Skeletal muscle tissue (tissue), 7 donors: ENCODE data around the genes S100P and AFAP1.

GRCh38 chr4:6693184-6694342 lies at the start of gene S100P:
Gene S100P, plus strand, starts transcription at chr4:6693878.
- PRO-cap, 3 experiments, result peak in 1 of 3 experiments; most common plus-strand start chr4:6693880 (in 1)
- RAMPAGE, long total RNA, result no peak
- RRBS, 2 experiments, result no CpG with 5 or more reads among the region's 32 CpGs

DNA sequence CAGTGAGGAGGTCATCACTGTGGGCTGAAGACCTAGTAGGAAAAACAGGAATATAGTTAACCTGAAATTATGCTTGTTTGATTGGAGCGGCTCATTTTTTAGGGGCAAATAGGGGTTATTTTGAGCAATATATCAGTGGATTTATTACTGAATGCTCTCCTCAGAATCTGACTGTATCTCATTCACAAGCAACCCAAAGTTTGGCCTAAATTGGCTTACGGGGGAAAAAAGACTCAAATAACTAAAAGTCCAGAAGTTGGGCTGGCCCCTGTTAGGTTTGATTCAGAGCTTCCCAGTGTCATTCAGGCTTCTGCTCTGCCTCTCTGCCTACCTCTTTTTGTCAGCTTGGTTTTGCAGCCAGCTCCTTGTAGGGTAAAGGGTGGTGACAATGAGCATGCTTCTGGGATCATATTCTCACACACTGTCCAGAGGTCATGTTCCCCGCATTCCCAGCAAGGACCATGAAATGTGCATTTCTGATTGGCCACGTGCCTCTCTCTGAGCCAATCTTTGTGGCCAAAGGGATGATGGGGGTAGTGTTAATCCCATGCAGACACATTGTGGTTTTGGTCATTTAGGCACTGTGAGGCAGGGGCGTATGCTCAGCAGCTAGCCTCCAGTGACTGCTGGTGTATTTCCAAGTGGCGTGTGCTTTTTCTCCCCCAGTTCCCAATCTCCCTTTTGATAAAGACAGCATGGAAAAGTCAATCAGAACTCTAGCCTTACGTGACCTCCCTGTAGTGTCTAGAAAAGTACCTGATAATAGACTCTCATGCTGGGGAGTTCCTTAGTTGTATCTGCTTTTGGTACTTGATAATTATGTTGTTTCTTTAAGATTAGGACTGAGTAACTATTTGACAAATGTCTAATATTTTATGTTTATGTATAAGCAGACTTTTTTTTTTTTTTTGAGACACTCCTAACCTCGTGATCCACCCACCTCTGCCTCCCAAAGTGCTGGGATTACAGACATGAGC lies 57.6 kb downstream of the KIAA0232 start:
- PRO-cap, 3 experiments, result peak in 2 of 3 experiments; most common plus-strand start position 556 of the sequence (in 1); most common minus-strand start position 339 of the sequence (in 2)
- RAMPAGE, long total RNA, result no peak
- RRBS, 2 experiments, result no CpG with 5 or more reads among the region's 8 CpGs

- PRO-cap, 3 experiments, result no peak in any of the 3 experiments
- RAMPAGE, long total RNA, result no peak
- RRBS, 2 experiments, result no CpG with 5 or more reads among the region's 7 CpGs
Observed at GRCh38 chr4:6883905-6885075, 25.3 kb upstream of the TBC1D14 start.

DNA sequence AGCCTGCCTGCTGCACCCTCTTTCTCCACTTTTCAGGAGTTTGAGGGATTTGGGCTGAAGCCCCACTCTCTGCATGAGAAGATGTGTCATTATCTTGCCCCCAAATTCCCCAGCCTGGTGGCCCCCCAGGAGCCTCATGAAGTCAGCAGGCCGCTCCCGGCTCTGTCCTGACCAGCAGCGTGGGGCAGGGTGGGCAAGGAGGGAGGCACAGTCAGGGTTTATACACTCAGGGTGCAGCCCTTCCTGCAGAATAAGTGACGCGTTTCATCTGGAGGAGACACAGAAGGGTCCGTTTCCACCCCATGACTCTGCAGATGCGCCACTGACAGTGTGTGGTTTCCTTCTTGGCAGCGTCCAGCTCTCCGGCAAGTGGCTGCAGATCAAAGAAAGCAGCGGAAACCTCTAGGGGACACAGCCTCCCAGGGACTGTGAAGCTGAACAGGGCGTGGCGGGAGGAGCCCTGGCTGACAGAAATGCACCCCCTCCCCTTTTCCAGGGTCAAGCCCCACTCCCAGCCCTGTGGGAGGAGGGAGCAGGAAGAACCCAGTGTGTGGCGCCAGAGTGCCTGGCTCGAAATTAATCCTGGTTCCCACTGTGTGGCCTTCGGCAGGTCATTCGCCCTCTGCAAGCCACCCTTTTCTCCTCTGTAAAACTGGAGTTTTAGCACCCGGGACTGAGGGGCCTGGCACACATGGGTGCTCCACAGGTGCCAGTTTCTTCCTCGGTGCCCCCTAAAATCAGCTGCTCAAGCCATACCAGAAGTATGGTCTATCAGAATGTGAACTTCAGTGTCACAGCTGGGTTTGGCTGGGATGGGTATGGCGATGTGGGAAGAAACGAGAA lies 17.3 kb upstream of the TBC1D14 start:
- PRO-cap, 3 experiments, result no peak in any of the 3 experiments
- RAMPAGE, long total RNA, result no peak
- RRBS, 2 experiments, result no CpG with 5 or more reads among the region's 20 CpGs

DNA sequence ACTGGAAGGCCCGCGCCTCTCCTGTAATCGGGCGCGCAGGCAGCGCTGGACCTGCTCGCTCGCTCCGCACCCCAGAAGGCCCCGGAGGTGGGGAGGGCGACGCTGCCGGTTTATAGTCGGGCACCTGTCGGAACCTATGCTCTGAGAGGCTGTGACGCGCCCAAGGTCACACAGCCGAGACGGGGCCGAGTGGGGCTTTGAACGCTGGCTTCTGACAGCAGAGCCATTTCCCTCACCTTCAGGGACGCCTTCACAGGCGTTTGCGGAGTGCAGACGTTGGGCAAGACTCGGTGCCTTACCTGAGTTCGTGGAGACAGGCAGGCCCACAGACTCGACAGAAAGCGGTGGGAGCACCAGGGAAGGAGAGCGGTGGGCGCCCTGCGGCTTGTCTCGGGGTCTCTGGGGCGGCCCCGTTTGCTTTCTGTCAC lies 729 bp downstream of the TADA2B start:
- PRO-cap, 3 experiments, result peak in 3 of 3 experiments; most common minus-strand start position 83 of the sequence (in 3)
- RAMPAGE, long total RNA, result no peak
- RRBS, 2 experiments, result 2% methylated on average over 6 of the region's 35 CpGs

DNA sequence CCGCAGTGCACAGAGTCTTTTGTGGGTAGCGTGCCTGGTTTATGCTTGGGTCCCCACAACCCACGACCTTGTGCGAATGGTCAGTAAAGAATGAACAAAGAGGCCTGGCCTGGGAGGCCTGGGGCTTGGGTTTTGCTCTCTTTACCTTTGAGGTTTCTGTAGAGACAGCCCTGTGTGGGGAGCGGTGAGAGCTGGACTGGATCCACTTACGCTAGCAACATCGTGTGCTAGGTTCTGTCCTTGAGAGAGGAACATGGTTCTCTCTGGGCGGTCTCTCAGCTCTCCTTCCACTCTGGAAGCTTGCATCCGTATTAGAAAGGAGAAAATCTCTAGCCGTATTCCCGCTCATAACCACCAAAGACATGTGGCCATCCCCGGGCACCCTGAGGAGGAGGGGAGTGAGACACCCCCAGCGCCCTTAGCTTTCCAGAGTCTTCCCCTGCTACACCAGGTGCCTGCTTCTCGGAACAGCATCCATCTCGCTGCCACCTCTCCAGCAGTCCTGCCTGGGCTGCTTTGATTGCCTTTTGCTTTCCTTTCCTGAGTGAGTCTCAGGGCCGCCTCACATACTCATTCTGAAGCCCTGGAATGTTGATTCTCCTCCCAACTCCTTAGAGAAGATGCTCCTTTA lies 1.3 kb downstream of the TADA2B start:
- PRO-cap, 3 experiments, result peak in 1 of 3 experiments; most common minus-strand start position 198 of the sequence (in 1)
- RAMPAGE, long total RNA, result no peak
- RRBS, 2 experiments, result no CpG with 5 or more reads among the region's 16 CpGs

GRCh38 chr4:7056129-7056674 lies 11.7 kb downstream of the GRPEL1 start:
- PRO-cap, 3 experiments, result no peak in any of the 3 experiments
- RAMPAGE, long total RNA, result no peak
- RRBS, 2 experiments, result no CpG with 5 or more reads among the region's 10 CpGs

GRCh38 chr4:7291293-7291848 lies 99.0 kb downstream of the SORCS2 start:
- PRO-cap, 3 experiments, result no peak in any of the 3 experiments
- RAMPAGE, long total RNA, result no peak
- RRBS, 2 experiments, result no CpG with 5 or more reads among the region's 18 CpGs

DNA sequence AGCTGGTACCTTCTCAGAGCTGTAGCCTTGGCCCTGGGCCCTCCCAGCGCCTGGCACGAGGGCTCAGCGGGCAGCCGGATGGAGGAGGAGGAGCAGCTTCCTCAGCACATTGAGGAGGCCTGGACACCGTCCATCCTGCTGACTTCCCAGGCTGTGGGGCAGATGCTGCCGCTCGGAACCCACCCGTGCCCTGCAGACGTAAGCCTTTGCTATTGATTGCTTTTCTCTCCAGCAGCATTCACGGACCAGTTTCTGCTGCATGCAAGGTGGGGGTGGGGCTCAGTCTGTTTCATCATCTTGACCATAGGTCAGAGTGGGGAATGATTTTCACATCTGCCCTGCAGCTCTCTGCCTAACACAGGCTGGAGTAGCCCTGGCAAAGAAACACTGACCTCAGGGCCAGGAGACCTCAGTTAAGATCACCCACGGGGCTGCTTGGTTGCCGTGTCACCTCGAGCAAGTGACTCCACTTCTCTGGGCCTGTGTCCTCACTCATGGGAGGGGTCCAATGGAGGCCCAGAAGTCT lies 80.8 kb upstream of the PSAPL1 start:
- PRO-cap, 3 experiments, result no peak in any of the 3 experiments
- RAMPAGE, long total RNA, result no peak
- RRBS, 2 experiments, result no CpG with 5 or more reads among the region's 13 CpGs

- PRO-cap, 3 experiments, result no peak in any of the 3 experiments
- RAMPAGE, long total RNA, result no peak
- RRBS, 2 experiments, result no CpG with 5 or more reads among the region's 10 CpGs
Observed at GRCh38 chr4:7635002-7635539, 200.3 kb upstream of the PSAPL1 start.

DNA sequence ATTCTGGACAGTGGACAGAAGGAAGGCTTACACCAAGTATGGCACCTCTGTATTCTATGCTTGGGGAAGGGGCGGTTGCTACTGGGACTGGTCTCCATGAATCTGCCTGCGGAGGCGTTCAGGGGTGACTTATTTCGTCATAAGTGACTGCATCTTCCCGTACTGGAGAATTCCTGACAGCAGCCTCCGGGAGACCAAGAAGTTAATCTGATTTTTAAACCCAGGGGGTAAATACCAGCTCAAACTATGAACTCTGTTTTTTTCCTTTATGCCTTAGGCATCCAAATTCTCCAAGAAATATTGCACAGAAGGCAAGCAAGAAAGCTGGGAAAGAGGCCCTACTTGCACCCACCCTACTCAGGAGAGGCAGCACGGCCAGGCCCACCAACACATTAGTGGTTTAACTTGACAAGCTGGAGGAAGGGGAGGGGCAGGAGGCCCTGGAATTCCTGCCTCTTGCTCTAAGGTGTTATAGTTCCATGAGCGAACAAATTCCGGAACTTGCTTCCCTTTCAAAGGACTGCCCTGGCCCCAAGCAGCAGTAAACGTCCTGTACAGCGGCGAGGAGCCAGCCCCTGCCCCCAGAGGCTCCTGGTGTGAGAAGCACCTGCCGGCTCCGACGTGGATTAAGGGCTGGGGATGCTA lies 177.2 kb downstream of the AFAP1 start:
- PRO-cap, 3 experiments, result no peak in any of the 3 experiments
- RAMPAGE, long total RNA, result no peak
- RRBS, 2 experiments, result 83 to 95% methylated on average over 2 of the region's 15 CpGs

GRCh38 chr4:7807118-7807911 lies 132.3 kb downstream of the AFAP1 start:
- PRO-cap, 3 experiments, result no peak in any of the 3 experiments
- RAMPAGE, long total RNA, result no peak
- RRBS, 2 experiments, result no CpG with 5 or more reads among the region's 14 CpGs

GRCh38 chr4:7838267-7838807 lies 101.3 kb downstream of the AFAP1 start:
- PRO-cap, 3 experiments, result no peak in any of the 3 experiments
- RAMPAGE, long total RNA, result no peak
- RRBS, 2 experiments, result no CpG with 5 or more reads among the region's 14 CpGs

GRCh38 chr4:7863757-7864477 lies 75.7 kb downstream of the AFAP1 start:
- PRO-cap, 3 experiments, result no peak in any of the 3 experiments
- RAMPAGE, long total RNA, result no peak
- RRBS, 2 experiments, result no CpG with 5 or more reads among the region's 6 CpGs

GRCh38 chr4:7939483-7940299 lies at the start of gene AFAP1:
Gene AFAP1, minus strand, starts transcription at chr4:7939861.
- PRO-cap, 3 experiments, result peak in 3 of 3 experiments; most common plus-strand start chr4:7939988 (in 1); most common minus-strand start chr4:7939719 (in 1)
- RAMPAGE, long total RNA, result no peak
- RRBS, 2 experiments, result 2% methylated on average over 51 to 56 of the region's 93 CpGs

DNA sequence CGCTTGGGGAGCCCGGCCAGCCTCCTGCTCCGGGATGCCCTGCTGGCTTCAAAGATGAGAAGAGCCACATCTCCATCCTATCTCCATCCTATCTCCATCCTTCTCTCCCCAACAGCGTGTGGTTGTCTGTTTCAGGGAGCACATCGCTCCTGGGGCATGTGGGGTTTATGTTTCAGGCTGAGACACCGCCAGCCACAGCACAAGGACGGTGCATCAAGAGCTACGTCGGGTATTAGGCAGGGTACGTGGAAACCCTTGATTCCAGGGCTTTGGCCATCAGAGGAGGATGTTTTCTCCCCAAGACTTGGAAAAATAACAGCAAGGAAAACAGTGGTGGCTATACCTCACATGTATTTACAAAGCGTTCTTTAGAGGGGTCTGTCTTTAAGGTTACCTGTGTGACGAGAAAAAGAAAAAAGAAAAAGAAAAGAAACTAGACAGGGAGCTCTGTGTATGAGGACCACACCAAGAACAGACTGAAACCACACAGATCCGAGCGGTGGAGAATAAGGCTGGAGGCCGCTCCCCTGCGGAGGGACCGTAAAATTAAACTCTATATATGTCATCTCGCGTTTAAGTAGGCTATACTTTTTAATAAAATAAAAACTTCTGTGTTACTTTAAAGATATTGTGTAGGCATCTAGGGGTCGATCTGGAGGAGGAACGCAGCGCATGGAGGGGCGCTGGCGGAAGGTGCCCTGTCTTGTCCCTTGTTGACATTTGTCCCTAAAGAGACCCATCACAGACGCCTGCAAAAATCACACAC lies 26.2 kb upstream of the AFAP1 start:
- PRO-cap, 3 experiments, result no peak in any of the 3 experiments
- RAMPAGE, long total RNA, result no peak
- RRBS, 2 experiments, result 68 to 69% methylated on average over 2 of the region's 25 CpGs

DNA sequence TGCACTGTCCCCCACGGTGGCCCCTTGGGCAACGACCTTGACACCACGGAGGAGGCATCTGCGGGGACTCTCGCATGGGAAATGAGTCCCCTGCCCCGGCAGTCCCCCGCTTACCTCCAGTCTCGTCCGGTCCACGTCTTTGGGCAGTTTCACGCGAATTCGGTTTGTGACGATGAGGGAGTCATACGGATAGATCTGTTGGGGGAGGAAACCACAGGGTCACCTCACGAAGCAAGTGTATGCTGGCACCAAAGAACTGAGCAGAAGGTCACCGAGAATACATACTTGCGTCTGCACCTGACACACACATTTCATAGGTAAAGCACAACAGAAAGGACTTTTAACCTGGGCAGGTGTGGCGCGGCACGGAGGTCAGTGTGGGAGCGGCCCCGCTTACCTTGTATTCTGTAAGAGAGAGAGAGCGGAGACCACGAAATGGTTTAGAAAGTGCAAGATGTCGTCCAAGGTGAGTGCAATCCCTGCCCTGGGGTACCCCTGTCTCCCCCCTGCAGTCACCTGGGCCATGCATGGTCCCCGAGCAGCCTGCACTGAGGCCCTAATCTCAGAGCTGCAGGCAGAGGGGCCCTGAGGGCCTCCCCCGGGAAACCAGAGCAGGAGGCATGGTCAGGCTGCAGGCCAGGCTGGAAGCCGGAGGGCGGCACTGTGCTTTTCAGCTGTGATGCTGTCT lies 43.6 kb upstream of the AFAP1 start:
- PRO-cap, 3 experiments, result no peak in any of the 3 experiments
- RAMPAGE, long total RNA, result no peak
- RRBS, 2 experiments, result 88 to 91% methylated on average over 2 of the region's 30 CpGs

DNA sequence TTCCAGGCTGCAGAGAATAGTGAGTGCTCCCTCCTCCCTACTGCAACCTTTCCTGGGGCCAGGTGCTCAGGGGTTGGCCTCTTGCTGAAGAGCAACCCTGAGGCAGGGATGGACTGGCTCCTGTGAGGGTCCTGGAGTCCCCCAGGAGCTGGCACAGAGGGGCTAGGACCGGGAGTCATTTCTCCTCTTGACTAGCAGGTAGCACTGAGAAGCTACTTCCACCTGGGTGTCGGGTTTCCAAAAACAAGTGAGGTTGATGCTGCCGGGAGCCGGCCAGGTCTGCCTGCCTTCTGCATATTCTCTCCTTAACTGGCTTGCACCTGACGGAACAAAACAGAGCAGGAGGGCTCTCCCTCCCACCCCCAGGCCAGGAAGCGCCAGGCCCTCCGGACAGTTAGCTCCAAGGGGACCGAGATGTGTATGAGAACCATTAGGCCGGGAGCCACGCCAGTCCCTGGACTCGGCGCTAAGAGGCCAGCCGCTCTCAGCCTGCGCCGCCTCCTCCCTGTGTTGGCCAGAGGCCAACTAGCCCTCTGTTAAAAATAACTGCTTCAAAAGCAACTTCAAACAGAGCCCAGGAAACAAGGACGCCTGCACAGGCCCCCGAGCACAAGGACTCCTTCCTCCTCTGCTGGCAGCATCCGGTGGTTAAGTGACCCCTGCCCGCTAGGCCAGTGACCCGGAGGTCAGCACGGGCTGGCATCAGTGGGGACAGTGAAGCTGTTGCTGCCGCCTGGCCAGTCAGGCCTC lies 108.1 kb downstream of the ABLIM2 start:
- PRO-cap, 3 experiments, result peak in 2 of 3 experiments; most common plus-strand start position 566 of the sequence (in 2); most common minus-strand start position 404 of the sequence (in 1)
- RAMPAGE, long total RNA, result no peak
- RRBS, 2 experiments, result 10 to 13% methylated on average over 9 to 10 of the region's 22 CpGs

DNA sequence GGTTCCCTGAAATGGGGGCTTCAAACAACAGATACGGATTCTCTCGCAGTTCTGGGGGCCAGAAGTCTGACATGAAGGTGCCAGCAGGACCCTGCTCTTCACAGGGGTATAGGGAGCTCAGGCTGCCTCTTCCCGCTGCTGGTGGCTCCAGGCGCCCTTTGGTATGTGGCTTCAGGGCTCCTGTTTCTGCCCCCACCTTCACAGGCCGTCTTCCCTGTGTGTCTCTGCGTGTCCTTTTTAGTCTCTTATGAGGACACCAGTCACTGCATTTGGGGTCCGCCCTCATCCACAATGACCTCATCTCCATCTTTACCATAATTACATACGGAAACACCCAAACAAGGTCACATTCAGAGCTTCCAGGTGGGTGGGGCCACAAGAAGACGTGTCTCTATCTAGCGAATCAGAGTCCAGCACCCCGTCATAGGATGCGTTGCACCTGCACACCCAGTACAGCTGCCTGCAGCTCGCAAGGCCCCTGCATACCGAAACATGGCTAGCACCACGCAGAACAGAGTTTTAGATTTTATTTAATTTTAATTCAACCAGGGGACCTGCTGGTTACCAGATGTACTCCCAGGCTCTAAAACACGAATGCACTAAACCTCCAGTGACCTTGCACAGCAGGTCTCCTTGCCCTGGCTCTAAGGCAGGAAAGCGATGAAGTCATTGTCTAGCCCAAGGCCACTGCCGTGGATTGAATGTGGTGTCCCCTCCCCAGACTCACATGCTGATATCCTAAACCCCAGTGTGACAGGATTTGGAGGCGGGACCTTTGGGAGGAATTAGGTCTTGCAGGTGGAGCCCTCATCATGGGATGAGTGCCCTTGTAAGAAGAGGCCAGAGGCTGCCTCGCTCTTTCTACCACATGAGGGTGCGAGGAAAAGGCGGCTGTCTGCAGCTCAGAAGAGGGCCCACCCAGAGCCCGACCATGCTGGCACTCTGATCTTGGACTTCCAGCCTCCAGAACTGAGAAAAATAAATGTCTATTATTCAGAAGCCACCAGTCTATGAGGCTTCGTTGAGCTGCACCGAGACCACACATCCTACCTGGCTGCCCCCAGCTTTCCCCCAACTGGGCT lies 30.3 kb downstream of the ABLIM2 start:
- PRO-cap, 3 experiments, result peak in 2 of 3 experiments; most common minus-strand start position 160 of the sequence (in 1)
- RAMPAGE, long total RNA, result no peak
- RRBS, 2 experiments, result no CpG with 5 or more reads among the region's 25 CpGs

- PRO-cap, 3 experiments, result no peak in any of the 3 experiments
- RAMPAGE, long total RNA, result no peak
- RRBS, 2 experiments, result 88 to 97% methylated on average over 1 of the region's 25 CpGs
Observed at GRCh38 chr4:8208709-8209540, 9.8 kb downstream of the SH3TC1 start.